HCT116 (cell line): ENCODE measurements around a stretch of chr2.

- RRBS = no CpG with 5 or more reads among the region's 3 CpGs
These were observed 95.7 kb upstream of the DDX18 start for GRCh38 chr2:117718859-117719149.

GRCh38 chr2:117817305-117817821, 2.9 kb downstream of the DDX18 start:
- RRBS = no CpG with 5 or more reads among the region's 2 CpGs

DNA sequence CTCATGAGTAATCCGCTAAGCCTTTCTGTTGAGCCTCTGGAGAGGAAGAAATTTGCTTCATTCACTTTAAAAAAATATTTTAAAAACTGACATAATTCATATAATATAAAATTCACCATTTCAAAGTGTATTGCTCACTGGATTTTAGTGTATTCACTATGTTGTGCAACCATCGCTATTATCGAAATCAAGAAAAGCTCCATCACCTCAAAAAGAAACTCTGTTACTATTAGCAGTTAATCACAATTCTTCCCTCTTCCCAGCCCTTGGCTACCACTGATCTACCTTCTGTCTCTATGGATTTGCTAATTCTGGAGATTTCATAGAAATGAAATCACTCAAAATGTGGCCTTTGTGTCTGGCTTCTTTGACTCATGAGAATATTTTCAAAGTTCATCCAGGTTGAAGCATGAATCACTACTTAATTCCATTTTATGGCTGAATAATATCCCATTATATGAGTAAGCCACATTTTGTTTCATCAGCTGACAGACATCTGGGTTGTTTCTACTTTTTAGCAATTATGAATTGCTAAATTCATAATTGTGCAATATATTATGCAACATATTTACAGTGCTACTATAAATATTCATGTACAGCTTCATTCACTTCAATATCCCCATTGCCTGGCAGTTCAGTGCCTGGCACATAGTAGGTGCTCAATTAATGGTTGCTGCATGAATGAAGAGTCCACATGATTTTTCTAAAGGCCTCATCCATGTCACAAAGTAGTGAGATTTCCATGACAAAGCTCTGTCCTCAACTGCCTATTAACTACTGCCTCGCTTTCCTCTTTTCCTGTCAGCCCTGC, 33.1 kb downstream of the CCDC93 start:
- RRBS = no CpG with 5 or more reads among the region's 4 CpGs

DNA sequence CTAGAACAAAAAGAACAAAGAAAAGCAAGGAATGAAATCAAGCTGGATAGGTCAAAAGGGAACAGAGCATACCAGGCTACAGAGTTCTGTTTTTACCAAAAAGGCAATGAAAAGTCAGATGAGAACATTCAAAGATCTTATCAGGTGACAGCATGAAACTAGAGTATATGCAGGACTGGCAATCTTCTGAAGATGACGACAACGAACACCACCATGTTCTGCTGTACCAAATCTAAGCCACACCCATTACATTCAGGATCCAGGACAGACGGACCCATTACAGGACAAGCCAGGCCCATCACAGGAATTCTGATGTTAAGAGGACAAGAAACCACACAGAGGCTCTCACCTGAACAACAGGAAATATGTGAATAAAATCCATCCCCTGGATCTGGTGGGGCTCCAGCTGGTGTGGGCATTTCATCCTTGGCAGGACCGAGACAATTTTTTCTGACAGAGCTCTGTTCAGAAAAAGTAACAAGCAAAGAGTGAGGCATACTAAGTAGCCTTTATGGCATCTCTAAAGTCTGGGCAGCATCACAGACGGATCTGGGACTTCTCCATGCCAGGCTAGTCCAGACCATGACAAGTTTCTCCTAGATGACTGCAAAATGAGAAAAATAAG, 13.3 kb downstream of the CCDC93 start:
- RRBS = no CpG with 5 or more reads among the region's 5 CpGs

- RRBS = no CpG with 5 or more reads among the region's 2 CpGs
These were observed 205.0 kb downstream of the EN1 start for GRCh38 chr2:118642463-118642775.

- RRBS = no CpG with 5 or more reads among the region's 26 CpGs
These were observed 40.4 kb downstream of the EN1 start for GRCh38 chr2:118806726-118807850.

DNA sequence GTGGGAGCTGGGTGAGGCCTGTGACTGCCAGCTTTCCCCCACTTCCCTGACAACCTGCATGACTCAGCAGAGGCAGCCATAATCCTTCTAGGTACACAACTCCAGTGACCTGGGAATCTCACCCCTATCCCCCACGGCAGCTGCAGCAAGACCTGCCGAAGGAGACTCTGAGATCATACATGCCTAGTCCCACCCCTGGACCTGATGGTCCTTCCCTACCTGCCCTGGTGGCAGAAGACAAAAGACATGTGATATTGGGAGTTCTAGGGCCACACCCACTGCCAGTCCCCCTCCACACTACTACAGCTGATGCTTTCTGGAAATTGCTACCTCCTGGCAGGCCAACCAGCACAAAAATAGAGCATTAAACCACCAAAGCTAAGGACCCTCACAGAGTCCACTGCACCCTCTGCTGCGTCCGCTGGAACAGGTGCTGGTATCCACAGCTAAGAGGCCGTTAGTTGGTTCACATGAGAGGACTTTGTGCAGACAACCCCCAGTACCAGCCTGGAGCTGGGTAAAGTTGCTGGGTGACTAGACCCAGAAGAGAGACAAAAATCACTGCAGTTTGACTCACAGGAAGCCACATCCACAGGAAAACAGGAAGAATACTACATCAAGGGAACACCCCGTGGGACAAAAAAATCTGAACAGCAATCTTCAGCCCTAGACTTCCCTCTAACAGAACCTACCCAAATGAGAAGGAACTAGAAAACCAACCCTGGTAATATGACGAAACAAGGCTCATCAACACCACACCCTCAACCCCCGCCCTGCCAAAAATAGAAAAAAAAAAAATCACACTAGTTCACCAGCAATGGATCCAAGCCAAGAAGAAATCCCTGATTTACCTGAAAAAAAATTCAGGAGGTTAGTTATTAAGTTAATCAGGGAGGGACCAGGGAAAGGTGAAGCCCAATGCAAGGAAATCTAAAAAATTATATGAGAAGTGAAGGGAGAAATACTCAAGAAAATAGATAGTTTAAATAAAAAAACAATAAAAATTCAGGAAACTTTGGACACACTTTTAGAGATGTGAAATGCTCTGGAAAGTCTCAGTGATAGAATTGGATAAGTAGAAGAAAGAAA, 12.6 kb downstream of the MARCO start:
- RRBS = no CpG with 5 or more reads among the region's 8 CpGs

- RRBS = no CpG with 5 or more reads among the region's 10 CpGs
These were observed 28.1 kb downstream of the MARCO start for GRCh38 chr2:118970058-118970449.

DNA sequence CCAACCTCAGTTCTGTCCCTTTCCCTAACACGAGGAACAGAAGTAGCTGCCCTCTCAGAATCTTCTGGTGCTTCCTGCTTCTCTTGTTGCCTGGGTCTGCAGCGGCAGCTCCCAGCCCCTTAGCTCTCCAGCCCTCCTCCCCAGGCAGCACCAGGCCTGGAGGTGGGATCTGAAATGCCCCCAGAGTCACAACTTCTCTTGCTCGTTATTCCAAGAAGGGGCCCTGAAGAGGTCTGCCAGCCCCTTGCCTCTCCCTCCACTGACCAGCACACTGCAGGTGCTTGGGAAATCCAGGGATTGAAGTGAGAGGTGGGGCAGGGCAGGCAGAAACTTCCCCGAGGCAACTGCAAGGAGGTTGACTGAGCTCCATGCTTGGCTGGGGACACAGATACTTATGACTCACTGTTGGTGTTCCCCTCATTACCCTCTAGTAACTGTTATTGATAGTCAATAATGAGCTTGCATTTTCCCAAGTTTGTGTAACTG, 47.4 kb downstream of the MARCO start:
- RRBS = no CpG with 5 or more reads among the region's 4 CpGs

- RRBS = no CpG with 5 or more reads among the region's 5 CpGs
These were observed 40.7 kb downstream of the STEAP3 start for GRCh38 chr2:119264323-119264704.

DNA sequence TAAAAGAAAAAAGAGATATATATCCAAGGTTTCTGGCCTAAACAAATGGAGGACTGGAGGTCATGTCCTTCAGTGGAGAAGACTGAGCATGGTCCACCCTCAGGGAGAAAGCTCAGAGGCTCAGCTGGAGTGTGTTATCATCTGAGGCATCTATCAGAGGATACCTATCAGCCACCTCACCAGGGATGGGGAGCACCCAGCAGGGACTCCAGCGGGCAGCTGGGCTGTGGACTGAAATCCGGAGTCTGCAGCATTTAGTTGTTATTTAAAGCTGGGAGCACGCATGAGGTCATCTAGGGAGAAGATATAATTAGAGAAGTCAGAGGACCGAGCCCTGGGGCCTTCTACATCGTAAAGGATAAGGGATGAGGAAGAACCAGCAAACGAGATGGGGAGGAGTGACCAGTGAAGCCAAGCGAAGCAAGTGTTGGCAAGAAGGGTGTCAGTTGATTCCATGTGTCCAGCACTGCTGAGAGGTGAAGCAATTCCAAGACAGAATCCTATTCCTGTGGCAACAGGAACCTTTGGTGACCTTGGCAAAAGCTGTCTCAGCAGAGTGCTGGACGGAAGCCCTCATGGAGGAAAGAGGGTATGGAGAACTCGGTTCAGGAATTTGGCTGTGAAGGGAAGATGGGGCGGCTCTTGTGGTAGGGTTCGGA, 70.3 kb downstream of the STEAP3 start:
- RRBS = no CpG with 5 or more reads among the region's 11 CpGs

DNA sequence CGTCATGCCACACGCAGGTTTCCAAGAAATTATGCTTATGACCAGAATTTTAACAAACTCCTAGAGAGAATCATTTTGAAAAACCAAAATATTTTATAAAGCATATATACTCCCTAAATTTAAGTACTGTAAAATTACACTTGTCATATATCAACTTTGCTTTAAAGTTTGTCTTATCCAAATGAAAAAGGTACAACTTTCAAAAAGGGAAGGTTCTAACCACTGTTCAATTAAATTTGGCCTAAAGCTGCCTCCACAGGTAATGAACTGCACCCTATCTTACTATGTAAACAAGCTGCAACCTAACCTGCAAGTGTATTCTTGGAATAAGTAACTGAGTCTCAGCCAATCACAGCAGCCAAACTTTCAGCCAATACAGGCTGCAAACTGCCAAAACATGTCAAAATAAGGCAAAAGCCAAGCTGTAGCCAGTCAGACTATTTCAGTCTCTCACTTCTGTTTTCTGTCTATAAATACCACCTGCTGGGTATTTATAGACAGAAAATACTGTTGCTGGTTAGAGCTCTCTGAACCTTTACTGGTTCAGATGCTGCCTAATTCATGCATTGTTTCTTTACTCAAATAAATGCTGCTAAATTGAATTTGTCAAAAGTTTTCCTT, 14.4 kb downstream of the C2orf76 start:
- RRBS = no CpG with 5 or more reads among the region's 2 CpGs

DNA sequence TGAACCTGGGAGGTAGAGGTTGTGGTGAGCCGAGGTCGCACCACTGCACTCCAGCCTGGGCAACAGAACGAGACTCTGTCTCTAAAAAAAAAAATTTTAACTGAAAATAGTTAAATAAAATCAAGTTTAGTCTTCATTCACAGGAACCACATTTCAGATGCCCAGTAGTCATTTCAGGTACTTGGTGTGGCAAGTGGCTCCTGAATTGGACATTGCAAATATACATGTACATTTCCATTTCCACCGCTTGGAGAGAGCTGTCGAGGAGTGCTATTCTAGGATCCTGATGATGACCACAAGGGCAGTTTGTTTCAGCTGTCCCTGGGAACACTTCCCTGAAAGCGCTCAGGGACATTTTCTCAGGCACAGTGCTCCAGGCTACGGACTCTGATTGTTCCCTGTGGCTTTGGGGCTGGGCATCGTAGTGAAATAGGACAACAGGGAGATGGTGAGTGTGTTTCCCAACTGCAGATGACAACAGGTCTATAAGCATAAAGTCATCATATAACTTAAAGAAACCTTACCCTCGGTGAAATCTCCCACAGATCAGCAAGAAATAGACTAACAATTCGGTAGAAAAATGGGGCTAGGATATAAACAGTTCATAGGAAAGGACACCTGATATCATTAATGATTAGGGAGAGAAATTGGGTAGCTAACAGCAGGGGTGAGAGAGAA, 3.1 kb downstream of the DBI start:
- RRBS = no CpG with 5 or more reads among the region's 10 CpGs

- RRBS = no CpG with 5 or more reads among the region's 9 CpGs
These were observed 4.2 kb downstream of the DBI start for GRCh38 chr2:119370790-119371607.

GRCh38 chr2:119892122-119892778, 120.6 kb upstream of the EPB41L5 start:
- RRBS = no CpG with 5 or more reads among the region's 2 CpGs

DNA sequence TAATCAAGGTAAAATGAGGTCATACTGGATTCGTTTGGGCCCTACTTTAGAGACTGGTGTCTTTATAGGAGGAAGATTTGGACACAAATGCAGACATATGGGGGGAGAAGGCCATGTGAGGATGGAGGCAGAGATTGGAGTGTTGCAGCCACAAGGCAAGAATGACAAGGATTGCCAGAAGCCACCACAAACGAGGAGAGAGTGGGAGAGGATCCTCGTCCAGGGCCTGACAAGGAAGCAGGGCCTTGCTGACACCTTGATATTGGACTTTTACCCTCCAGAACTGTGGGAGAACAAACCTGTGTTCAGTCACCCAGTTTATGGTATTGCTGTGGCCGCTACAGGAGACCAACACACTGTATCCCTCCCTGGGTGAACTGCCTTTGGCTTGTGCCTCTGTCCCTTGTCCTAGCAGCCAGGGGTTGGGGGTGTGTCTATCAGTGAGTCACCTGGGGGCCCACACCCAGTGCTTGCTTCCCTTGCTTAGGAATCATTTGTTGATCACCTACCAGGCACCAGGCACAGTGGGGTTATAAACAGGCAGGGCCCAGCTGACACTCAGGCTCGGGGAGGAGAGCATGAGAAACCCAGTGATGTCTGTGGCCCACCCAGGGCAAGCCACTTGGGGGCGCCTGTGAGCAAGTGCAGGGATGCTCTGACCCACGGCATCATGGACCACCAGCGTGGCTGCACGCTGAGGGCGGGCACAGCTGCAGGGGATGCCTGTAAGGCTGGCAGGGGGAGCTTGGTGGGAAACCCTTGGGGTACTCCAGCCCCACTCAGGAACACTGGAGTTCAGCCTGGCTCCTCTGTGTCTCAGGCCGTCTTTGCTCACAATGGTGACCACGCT, 17.2 kb downstream of the TMEM185B start:
- RRBS = no CpG with 5 or more reads among the region's 12 CpGs

DNA sequence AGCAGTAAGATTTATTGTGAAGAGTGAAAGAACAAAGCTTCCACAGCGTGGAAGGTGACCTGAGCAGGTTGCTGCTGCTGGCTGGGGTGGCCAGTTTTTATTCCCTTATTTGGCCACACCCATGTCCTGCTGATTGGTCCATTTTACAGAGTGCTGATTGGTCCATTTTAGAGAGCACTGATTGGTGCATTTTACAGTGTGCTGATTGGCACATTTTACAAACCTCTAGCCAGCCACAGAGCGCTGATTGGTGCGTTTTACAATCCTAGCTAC, 16.6 kb downstream of the RALB start:
- RRBS = no CpG with 5 or more reads among the region's 3 CpGs

DNA sequence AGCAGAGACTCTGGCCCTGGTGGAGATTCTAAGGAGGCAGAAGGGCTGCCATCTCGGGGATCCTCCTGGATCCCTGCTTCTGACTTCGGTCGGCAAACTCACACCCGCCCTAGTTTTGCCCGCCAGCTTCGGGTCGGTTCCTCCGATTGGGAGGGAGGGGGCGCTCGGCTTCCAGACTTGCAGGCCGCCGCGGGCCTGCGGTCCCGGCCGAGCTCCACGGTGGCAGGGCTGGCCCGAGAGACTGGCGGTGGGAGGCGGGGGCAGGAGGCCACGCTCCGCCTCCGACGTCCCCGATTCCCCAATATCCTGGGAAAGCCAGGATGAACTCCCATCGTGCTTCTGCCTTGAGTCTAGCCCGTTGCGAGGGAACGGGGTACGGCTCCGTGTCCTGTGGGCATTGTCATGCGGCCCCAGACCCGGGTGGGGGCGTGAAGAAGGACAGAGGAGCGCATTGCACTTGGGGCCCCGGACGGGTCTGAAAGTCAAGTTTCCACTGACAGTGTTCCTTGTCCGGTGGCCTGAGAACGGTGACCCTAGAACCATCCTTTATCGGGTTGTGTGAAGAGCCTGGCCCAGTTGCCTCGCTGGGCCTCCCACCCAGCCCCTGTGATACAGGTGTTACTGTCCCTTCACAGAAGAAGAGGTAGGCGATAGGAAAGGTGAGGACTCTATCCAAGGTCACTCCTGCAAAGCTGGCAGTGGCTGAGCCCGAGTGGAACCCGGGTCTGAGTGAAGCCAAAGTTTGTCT, 2.4 kb upstream of the INHBB start:
- RRBS = 56% methylated on average over 5 of the region's 44 CpGs

DNA sequence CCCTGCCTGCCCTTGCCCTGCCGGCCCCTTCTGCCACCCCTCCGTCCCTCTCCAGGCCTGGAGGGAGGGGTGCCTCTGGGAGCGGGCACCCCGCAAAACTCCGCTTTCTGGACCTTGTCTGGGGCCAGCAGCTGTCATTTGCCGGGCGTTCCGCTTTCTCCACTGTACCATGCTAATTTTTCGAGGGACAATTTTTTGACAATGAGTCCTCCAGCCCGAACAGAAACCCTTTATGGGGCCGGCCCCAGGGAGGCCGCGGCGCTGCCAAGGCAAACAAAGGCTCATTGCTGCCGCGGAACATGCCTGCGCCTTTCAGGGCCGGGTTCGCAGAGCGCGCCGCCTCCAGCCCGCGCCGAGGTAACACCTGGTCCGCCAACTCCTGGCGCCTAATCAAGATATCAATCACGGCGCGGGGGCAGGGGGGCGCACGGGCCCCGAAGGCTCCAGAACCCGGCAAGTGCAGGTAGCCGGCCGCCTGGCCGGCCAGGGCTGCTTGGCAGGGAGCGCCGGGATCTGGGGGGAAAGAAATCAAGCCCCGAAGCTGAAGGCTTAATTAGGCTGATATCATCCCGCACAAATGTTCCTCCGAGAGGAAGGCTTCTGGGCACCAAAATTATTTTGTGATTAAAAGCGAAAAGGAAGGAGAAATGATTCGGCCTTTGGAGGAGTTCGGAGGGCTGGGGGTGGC, 96.1 kb downstream of the INHBB start:
- RRBS = no CpG with 5 or more reads among the region's 45 CpGs

DNA sequence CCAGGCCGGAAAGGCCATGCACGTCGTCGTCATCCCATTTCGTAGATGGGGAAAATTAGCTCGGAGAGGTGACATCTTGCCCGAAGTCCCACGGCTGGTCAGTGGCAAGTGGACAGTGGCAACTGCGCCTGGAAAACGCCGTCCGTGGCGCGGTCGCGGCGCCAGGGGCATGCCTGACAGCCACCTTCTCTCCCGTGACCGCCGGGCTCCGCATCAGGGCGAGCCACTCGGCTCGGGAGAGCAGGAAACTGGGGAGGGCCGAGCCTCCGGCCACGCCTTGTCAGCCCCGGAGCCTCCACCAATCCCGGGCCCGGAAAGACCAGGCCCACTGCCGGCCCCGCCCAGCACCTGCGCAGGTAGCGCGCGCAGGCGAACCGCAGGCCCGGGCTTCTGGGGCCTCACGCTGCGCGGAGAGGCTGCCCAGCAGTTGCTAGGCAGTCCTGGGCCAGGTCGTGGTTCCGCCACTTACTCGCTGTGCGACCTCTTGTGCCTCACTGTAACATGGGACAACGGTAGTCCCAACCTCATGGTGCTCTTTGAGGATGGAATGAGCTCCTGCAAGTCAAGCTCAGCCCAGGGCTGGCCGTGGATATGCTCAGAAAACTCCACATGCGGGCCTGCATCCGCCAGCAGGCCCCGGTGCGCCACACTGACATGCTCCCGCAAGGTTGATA, 97.0 kb downstream of the INHBB start:
- RRBS = 27% methylated on average over 16 of the region's 53 CpGs